HT1080 (cell line): ENCODE results near the genes GRP and RELCH.

RAMPAGE:
- cytosol, long total RNA: no peak
- long total RNA: no peak
- nucleus, long total RNA: no peak
These were observed at the start of gene GRP for GRCh38 chr18:59219823-59220464. TSS of gene GRP (plus strand) at chr18:59220158.

RAMPAGE:
- cytosol, long total RNA: no peak
- long total RNA: no peak
- nucleus, long total RNA: no peak
These were observed 1.2 kb downstream of the LMAN1 start for GRCh38 chr18:59357809-59358224.

DNA sequence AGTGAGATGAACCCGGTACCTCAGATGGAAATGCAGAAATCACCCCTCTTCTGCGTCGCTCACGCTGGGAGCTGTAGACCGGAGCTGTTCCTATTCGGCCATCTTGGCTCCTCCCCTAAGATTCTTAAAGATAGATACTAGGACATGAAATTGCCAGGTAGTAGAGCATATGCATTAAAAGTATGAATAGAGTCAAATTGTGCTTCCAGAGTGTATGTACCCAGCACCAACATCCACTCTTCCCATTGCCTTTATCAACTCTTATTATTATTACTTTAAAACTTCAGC lies 50.7 kb upstream of the LMAN1 start:
RAMPAGE:
- cytosol, long total RNA: no peak
- long total RNA: no peak
- nucleus, long total RNA: no peak

RAMPAGE:
- cytosol, long total RNA: no peak
- long total RNA: no peak
- nucleus, long total RNA: no peak
These were observed 143.6 kb upstream of the LMAN1 start for GRCh38 chr18:59502364-59503358.

RAMPAGE:
- cytosol, long total RNA: no peak
- long total RNA: no peak
- nucleus, long total RNA: no peak
These were observed 17.7 kb upstream of the PMAIP1 start for GRCh38 chr18:59881652-59882846.

RAMPAGE:
- cytosol, long total RNA: no peak
- long total RNA: no peak
- nucleus, long total RNA: no peak
These were observed 52.1 kb downstream of the MC4R start for GRCh38 chr18:60320436-60320823.

DNA sequence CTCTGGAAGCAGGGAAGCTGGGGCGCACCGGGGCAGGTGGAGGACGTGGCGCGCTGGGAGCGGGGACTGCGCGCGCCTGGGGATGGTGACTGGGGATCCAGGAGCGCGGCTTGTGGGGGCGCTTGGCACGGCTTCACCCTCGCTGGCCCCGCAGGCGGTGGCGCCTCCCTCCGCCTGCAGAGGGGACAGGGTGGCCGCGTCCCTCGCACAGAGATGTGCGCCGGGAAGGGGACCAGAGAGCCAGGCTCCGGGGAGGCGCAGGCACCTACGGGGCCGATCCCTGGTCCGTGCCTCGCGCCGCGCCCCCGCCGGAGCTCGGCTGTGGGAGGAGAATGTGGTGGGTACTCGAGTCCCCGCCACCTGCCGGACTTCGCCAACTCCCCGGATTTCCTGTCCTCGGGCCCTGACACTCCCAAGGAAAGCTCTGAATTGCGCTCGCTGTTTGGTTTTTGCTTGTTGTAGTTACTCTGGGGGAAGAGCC lies 871 bp downstream of the CDH20 start:
RAMPAGE:
- cytosol, long total RNA: no peak
- long total RNA: no peak
- nucleus, long total RNA: no peak

RAMPAGE:
- cytosol, long total RNA: no peak
- long total RNA: no peak
- nucleus, long total RNA: no peak
These were observed 59.9 kb downstream of the RNF152 start for GRCh38 chr18:61832972-61833221.

RAMPAGE:
- cytosol, long total RNA: no peak
- long total RNA: no peak
- nucleus, long total RNA: no peak
These were observed 1.1 kb downstream of the RNF152 start for GRCh38 chr18:61891402-61892465.

RAMPAGE:
- cytosol, long total RNA: no peak
- long total RNA: no peak
- nucleus, long total RNA: no peak
These were observed 6.0 kb upstream of the RNF152 start for GRCh38 chr18:61898546-61899439.

DNA sequence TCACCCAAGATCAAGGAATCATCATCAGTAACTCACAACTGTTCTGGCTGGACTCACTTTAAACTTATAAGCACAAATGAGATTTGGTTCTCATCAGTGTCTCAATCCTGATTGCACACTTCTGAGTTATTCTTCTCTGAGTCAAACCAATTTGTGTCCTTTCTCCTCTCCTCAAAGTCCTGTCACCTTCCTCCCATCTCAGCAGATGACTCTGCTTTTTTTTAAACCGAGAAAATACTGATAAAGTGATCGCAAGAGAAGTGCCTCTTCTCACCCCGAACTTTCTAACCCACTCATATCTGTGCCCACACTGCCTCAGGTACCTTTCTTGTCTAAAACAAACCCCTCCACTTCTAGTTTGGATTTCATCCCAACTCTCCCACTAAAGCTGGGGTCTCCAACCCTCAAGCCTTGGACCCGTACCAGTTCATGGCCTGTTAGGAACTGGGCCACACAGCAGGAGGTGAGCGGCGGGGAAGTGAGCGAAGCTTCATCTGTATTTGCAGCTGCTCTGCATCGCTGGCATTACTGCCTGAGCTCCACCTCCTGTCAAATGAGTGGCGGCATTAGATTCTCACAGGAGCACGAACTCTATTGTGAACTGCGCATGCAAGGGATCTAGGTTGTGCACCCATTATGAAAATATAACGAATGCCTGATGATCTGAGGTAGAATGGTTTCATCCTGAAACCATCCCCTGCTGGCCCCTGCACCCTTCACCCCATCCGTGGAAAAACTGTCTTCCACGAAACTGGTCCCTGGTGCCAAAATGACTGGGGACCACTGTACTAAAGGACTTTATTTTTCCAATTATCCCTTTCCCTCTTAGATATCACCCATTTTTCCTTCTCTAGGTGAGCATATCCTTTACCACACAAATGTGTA lies 130.3 kb downstream of the PIGN start:
RAMPAGE:
- cytosol, long total RNA: no peak
- long total RNA: no peak
- nucleus, long total RNA: no peak

GRCh38 chr18:62187149-62188109 lies at the start of gene RELCH:
TSS of gene RELCH (plus strand) at chr18:62187255.
RAMPAGE:
- cytosol, long total RNA: no peak
- long total RNA: no peak
- nucleus, long total RNA: no peak

DNA sequence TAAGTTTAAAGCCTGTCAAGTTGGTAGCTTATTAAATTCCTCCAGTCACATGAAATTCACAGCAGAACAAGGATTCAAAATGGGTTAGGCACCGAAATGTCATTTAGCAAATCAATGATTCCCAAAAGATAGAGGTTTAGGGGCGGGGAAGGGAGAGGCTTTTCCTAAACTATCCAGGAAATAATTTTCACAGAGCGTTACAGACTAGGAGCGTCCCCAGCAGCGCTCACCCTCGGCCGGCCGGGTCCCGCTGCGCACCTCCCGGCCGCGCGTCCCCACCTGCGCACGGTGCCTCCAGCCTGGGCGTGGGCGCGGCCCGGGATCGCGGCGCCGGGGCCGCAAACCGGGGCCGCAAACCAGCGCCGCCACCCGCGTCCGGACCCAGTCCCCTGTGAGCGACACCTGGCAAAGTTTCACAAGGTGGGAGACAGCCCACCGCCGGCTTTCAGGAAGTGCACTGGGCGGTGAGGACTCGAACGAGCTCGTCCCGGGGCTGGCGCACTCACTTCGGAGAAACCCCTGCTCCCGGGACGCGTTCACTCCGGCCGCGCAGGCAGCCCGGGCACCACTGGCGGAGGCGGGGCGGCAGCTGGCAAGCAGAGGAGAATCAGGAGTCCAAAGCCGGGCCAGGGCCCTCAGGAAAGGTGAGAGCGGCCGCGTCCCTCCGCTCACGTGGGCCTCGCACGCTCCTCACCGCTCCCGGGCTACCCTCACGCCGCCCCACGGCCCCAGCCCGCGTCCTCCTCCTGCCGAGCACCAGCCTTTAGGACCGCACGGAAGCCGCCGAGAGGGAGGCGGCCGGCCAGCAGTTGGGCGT lies 535 bp upstream of the ZCCHC2 start:
RAMPAGE:
- cytosol, long total RNA: no peak
- long total RNA: no peak
- nucleus, long total RNA: no peak

DNA sequence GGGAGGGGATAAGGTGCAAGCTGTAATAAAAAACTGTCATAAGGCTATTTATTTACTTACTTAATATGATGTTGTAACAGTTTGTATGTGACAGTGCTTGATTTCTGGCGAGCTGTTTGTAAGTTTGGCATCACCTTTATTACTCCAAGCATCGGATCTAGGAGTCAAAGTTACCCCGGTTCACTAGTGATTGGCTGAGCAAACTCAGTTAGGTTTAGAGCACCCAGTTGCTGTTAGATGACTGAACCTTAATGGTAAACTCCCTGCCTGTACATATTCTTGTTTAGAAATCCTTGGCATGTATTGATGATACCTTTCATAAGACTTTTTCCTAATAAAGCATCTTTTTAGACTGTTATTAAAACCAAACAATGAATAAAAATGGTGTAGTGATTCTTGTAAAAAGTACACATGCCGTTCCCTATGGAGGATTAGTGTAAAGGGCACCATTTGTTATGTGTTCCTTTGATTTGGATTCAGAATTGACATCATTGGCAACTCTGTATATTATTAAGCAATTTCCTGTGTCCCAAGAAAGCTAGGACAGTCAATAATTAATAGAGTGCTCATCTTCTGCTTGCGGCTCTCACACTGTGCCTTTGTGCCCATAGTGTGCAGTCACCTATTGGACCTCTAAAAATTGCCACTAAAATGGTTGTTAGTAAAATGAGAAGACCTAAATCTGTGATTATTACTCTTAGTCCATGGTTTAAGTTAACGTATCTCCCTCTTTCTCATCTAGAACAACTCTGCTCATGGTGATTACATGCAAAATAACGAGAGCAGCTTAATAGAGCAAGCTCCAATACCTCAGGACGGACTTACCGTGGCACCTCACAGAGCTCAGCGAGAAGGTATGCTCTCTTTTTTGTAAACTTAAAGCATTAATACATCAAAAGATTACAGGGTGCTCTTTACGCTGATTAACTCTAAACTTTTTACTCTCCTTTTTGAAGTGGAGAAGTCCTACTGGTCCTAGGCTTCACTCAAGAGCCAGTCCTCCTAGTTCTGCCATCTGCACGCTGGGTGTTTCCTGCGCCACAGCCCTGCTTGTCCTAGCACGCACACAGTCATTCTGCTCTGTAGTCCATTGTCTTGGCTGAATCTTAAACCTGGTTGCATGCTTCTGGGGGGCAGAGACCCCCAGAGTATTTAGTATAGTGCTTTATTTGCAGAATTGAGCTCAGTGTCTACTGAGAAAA lies 16.5 kb downstream of the ZCCHC2 start:
RAMPAGE:
- cytosol, long total RNA: no peak
- long total RNA: no peak
- nucleus, long total RNA: no peak

DNA sequence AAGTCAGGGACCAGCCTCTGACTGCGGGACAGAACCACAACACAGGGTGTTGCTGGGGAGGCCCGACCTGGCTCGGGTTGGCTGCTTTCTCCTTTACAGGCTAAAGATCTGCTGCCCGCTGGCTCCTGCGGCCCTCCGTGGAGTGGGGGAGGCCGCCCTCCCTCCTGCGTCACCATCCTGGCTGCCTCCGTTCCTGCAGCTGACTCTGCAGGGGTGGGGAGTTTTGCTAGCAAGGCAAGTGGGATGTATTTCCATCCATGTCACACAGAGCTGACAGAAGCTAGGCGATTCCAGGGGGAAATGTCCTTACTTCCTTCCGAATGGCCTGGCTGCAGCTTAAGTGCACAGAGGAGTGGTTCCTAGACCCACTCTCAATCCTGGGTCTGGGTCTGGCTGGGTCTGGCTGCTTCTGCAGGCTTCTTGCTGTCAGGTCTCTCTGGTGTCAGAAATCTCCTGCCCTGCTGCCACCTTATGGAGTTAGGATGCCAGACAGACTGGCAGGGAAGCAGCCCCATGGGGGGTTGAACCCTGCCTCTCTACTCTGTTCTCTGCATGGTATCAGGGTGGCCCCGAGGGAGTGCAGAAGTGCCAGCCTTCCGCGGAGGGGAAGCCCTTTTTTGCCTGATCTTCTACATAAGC lies 89.3 kb downstream of the ZCCHC2 start:
RAMPAGE:
- cytosol, long total RNA: no peak
- long total RNA: no peak
- nucleus, long total RNA: no peak

GRCh38 chr18:62621395-62622052 lies 93.8 kb upstream of the PHLPP1 start:
RAMPAGE:
- cytosol, long total RNA: no peak
- long total RNA: no peak
- nucleus, long total RNA: no peak

DNA sequence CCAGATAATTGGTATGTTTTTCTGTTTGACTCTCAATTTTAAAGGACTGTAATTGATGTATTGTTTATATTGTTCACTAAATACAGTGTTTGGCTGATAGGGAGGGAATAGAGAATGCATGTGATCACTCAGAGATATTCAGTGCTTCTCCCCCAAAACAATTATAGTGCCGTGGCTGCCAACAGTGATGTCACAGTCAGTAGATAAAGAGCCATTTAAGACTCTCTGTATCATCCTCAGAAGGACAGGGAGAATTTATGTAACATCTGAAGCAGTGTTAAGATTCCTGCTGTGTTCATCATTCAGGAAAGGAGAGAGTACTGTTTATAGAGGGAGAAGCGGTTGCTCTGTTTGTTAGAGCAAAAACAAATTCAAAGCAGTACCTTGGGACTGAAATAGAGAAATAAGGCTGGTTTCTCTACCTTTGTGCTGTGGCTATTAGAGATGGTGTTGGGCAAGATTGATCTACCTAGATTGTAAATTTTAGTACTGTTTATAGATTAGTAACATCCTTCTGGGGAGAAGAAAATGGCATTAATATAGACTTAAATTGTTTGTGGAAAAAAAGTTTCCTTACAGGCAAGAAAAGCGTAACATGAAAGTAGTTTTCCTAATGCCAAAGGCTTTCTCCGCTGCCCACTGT lies 69.8 kb downstream of the PHLPP1 start:
RAMPAGE:
- cytosol, long total RNA: no peak
- long total RNA: no peak
- nucleus, long total RNA: no peak

DNA sequence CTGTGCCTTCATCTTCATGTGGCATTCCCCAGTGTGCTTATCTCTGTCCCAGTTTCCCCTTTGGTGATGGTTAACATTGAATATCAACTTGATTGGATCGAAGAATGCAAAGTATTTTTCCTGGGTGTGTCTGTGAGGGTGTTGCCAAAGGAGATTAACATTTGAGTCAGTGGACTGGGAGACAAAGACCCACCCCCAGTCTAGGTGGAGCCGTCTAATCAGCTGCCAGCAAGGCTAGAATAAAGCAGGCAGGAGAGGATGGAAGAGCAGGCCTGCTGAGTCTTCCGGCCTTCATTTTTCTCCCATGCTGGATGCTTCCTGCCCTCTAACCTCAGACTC lies 287.7 kb downstream of the PHLPP1 start:
RAMPAGE:
- cytosol, long total RNA: no peak
- long total RNA: no peak
- nucleus, long total RNA: no peak

DNA sequence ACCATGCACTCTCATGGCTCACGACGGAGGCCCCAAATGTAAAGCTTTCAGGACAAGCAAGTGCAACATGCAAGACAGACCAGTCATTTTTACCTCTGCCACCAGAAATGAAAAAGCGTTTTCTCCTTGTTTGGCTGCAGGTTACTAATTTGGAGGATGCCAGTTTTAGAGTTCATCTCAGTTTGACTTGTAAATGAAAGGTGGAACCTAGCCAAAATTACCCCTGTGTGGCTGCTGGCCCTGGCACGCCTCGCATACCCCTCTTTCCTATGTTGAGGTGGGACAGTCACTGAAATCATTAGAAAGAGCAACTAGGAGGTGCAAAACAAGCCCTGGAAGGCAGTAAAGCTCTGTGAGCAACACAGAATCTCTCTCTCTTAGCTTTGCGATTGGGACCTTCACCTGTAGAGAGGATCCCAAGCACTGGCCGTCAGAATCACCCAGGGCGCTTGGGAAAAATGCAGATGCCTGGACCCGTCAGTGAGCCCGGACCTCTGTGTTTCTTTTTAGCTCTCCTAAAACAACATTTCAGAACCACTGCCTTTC lies 138.5 kb downstream of the BCL2 start:
RAMPAGE:
- cytosol, long total RNA: no peak
- long total RNA: no peak
- nucleus, long total RNA: no peak

DNA sequence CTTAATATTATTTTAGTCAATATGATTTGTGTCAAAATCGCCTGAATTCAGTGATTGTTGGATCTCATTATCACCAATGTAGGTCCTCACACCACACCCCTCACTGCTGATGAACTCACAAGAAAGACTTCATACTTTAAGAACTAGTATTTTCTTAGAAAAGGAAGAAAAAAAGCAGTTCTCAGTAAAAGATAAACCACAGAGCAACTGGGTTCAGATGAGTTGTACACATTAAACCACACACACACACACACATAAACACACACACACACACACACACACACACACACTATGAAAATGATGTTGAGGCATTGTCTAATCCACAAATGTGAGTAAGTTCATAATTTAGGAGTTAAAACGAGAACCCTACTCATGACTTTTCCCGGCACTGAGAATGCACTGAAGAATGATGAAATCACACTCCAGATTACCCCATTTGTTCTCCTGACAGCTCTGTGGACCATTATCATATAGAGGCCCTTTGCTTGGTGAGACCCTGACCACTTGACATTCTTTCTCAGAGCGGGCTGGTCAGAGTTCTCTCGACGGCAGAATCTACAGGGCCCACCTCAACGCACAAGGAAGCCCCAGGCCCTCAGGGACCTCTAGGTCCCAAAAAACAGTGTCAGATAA lies 106.2 kb downstream of the BCL2 start:
RAMPAGE:
- cytosol, long total RNA: no peak
- long total RNA: no peak
- nucleus, long total RNA: no peak